Caco-2 (cell line): ENCODE measurements around the genes TBC1D16 and RPTOR.

- PRO-cap, result bidirectional peak, plus-strand start at chr17:80036008, minus-strand start at chr17:80035872
- RRBS, result 2% methylated on average over 15 of the region's 32 CpGs
Measured at GRCh38 chr17:80035745-80035925, at the start of gene TBC1D16. Gene TBC1D16 (minus strand): TSS chr17:80035872.

- PRO-cap, result no peak
- RRBS, result no CpG with 5 or more reads among the region's 26 CpGs
Measured at GRCh38 chr17:80064072-80064757, 27.8 kb downstream of the CCDC40 start.

DNA sequence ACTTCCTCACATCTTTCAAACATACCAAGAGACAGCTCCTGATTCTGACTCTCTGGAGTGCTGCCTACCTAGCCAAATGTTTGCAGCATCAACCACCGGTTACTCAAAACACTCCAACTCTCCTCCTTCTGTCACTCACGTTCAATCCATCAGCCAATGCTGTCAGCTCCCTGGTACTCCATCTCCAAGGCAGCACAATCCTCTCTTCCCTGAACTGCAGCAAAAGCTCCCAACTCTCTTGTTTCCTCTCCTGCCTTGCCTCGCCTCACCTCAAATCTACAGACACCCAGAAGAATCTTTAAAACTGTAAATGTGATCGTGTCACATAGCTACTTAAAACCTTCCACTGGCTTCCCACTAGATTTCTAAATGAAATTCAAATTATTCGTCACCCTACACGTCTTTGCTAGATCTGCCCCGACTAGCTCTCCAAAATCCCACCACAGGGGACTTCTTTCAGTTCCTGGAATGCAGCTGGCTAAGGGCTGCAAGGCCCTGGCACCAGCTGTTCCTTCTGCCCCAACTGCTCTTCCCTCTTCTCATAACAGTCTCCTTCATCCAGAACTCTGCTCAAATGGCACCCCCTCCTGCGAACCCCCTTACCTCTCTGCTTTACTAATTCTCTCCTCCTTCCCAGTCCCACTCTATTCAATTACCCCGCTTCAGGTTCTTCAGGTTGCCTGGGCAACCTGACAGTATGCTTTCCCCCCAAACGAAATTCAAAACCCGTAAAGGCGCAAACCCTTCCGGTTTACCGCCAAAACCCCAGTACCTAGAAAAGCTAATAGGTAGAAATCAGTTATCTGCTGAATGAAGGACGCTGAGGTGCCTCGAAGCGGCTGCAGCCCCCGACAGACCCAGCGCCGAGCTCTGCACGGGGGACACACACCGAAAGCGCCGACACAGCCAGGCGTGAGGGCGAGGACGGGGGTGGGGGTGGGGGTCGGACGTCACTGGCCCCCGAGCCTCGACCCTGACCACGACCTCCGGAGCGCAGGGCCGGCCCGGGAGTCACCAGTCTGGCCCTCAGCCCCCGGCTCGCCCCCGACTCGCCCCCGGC, 892 bp downstream of the EIF4A3 start:
- PRO-cap, result no peak
- RRBS, result no CpG with 5 or more reads among the region's 41 CpGs

DNA sequence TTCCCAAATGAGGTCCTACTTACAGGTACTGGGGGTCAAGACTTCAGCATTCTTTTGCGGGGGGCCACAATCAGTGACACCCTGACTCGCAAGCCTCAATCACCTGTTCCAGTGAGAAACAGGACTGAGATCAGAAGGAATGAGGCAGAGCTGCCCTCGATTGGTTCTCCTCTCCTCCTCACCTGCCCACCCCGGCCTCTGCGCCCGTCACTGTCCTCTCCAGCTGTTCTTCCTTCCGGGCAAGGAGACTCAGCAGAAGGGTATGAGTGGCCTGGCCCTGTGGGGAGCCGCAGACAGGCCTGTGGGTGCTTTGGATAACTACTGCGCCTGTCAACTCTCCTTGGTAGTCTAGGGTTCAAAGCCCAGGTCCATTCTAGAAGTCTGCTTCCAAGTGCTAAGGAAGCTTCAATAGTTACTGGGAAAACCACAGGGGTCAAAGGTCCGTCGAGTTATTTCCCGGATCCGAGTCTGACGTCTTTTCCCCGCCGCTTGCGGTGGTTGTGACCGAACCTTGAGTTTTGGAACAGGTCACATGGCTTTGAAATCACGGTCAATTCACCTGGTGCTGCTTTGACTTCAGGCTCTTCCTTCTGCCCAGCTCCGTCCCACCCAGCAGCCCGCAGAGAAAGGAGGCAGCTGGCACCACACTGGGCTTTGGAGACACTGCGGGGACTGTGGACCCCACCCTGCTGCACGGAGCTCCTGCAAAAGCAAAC, 8.3 kb downstream of the CARD14 start:
- PRO-cap, result no peak
- RRBS, result 93% methylated on average over 2 of the region's 23 CpGs

- PRO-cap, result bidirectional peak, plus-strand start at chr17:80221023, minus-strand start at chr17:80220923
- RRBS, result 3% methylated on average over 26 of the region's 58 CpGs
Measured at GRCh38 chr17:80220592-80221240, 489 bp downstream of the SLC26A11 start.

DNA sequence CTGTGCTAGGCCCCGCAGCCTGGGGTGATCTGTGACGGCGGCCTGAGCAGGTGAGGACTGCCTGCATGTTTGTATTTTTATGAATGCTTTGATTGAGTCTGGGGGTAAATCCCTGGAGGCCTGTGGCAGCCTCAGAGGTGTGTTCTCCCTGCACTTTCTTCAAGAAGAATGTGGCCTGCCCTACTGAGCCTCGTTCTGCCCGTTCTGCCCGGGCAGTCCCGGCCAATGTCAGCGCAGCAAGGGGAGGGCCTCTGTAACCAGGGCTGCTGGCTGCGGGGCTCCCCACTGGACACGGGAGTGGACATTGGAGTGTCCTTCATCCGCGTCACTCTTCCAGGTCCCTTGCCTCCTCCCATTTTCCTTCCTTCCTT, 6.8 kb upstream of the RNF213 start:
- PRO-cap, result no peak
- RRBS, result no CpG with 5 or more reads among the region's 12 CpGs

DNA sequence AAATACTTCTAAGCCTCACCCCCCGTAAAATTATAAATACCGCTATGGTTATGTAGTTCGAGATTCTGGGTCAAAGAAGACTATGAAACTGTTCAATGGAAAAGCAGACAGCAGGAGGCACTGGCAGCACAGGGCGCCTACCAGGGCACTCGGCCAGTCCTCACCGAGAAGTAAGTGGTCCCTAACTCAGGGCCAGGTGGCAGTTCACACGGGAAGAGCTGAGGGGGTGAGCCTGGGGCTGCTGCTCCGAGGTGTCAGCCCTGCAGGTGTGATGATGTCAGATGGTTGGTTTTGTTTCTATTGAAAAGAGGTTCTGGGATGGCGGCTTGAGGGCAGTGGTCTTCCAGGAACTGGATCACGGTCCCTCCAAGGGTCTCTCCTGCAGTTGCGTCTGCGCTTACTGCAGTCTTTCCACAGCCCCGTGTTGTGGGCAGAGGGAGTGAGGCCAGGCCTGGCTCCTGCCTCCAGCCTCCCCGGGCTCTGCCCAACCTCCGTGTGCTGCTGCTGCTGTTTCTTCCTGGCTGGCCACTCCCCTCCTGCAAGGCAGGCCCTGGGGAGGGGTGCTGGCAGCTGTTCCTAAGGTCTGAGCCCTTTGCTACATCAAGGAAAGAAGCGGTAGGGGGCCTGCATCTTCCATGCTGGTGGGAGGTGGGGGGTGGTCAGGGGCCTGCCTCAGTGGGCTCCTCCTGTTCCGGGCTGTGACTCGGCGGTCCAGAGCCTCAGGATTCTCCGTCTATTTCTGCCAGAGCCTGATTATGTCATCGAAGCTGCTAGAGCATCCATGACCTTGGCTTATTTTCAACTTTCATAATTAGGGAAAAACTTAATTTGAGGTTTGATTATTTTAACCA, 22.6 kb downstream of the RNF213 start:
- PRO-cap, result no peak
- RRBS, result no CpG with 5 or more reads among the region's 21 CpGs

DNA sequence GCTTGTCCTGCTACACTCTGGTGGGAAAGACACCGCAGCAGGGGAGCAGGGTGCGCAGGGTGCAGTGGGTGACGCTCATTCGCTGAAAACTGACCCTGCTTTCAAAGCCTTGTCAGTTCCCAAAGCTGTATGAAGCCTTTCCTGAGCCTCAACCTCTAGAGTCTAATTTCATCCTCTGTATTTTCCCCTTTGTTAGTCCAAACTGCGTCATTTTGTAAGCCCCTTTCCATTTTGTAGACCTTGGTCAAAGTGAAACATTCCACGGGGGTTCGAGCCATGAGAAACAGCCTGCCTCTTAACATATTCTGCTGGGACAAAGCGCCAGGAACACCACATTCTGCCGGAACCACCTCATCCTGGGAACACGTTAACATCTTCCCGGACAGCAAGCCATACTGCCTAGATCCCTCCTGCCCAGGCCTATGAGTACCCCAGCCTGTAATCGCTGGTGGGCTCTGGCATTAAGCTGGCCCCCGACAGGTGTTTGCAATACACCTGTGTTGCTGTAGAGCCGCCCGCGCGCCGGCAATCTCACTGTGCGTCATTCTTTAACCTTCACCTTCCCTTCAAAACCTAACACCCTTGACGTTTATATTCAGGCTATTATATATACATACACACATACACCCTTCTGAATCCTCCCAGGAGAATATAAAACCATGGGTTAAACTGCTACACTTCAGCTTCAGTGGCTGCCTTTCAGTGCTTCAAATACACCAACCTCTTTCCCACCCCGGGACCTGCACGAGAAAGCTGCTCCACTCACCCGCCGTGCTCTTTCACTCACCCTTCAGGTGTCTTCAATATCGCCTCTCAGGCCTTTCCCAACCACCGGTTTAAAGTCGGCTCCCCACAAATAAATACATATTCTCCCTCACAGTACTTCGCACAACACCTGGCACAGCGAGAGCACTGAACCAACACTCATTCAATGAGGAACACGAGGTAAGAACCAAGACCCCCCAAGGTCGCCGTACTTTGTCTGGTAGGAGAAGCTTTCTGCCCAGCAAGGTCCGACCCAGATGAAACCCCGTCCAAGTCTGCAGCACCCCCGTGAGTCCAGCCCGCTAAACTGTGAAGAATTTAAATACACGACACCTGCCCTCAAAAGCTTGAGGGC, 1.1 kb upstream of the ENDOV start:
- PRO-cap, result no peak
- RRBS, result 28% methylated on average over 12 of the region's 37 CpGs

- PRO-cap, result no peak
- RRBS, result 94% methylated on average over 3 of the region's 8 CpGs
Measured at GRCh38 chr17:80456449-80456780, 20.0 kb downstream of the NPTX1 start.

DNA sequence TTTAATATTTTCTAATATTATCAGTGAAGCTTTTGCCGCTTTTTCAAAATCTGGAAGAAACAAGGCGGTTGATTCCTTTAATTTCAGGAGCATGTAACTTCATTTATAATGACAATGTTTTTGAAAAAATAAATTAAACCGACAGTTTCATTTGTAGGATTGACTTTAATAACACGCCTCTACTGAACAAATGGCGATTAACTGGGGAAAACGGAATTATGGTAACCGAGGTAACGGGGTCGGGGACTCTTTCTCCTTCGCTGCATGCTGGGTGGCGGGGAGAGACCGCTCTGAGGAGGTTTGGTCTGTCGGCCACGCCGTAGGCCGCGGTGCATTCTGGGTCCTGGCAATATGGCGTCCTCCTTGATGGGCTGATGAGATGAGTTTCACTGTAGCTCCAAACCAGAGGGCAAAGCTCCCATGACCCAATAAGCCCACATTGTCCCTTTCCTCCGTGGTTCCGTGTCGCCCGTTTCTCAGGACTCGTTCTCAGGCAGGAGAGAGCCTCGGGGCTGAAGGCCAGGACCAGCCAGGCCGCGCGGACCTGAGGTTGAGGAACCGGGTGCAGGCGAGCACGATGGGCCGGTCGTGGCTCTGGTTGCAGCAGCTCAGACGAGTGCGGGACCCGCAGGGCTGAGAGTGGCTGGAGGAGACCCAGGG, at the start of gene RPTOR:
Gene RPTOR (plus strand): TSS at position 341 of the 660 bp plus-strand sequence.
- PRO-cap, result bidirectional peak, plus-strand start at position 349 of the sequence, minus-strand start at position 292 of the sequence
- RRBS, result 4% methylated on average over 3 of the region's 35 CpGs

DNA sequence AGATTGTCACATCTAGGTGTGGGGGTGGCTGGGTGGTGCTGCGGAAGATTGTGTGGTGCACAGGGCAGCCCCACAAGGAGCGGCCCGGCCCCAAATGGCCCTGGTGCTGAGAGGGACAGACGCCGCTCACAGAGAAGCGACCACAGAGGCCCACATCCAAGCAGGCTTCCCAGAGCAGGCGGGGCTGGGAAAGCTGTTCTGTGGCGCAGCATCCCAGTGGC, 181.2 kb downstream of the RPTOR start:
- PRO-cap, result no peak
- RRBS, result no CpG with 5 or more reads among the region's 8 CpGs

GRCh38 chr17:80750932-80751438, 206.3 kb downstream of the RPTOR start:
- PRO-cap, result no peak
- RRBS, result no CpG with 5 or more reads among the region's 14 CpGs

DNA sequence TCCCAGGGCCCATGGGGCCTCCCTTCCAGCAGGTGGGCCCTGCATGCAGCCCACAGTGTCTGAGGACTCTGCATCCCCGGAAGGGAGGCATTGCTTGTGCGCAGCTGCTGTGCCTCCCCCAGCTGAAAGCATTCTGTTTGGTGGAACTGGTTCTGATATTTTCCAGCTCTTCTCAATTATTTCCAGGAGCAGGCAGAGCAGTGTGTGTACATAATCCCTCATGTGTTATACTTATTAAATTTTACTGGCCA, 207.6 kb downstream of the RPTOR start:
- PRO-cap, result no peak
- RRBS, result no CpG with 5 or more reads among the region's 2 CpGs

DNA sequence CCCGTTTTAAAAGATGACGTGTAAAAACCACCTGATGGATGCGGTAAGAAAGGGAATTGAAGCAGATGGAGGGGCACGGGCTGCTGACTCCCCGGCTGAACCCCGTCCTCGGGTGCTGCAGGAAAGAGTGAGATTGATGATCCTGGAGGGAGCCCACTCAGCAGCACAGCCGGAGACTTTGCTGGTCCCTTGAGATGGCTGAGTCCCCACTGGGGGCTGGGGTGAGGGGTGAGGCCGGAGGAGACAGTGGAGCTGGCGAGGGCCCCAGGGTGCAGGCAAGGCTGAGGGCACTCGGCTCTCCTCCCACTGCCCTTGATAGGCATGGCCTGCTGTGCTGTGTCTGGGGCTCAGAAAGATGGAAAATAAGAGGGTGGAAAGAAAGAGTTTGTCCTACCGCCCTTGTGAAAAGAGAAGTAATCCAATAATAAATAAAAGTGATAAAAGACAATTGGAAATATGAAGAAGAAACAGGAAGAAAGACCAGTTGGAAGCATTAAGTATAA, 217.6 kb downstream of the RPTOR start:
- PRO-cap, result no peak
- RRBS, result 97% methylated on average over 5 of the region's 12 CpGs

- PRO-cap, result no peak
- RRBS, result no CpG with 5 or more reads among the region's 20 CpGs
Measured at GRCh38 chr17:80792305-80793066, 199.2 kb upstream of the CHMP6 start.

DNA sequence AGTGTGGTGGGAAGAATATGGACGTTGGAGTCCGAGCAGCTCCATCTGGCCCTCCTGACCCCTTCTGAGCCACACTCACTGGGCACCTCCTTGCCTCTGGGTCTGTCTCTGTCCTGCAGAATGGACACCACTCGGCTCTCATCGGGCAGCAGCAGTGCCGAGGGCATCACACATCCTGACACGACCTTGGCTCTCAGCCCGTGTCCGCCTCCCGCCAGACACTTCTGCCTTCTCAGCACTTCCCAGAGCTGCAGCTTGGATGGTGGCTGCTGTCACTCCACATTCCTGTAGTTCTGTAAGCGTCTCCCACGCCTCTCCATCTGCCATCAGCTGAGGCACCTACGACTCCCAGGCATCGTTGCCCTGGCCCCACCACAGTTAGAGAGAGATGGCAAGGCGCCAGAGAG, 196.0 kb upstream of the CHMP6 start:
- PRO-cap, result no peak
- RRBS, result no CpG with 5 or more reads among the region's 14 CpGs

GRCh38 chr17:80826780-80827553, 164.7 kb upstream of the CHMP6 start:
- PRO-cap, result no peak
- RRBS, result no CpG with 5 or more reads among the region's 26 CpGs

GRCh38 chr17:80846520-80846828, 145.2 kb upstream of the CHMP6 start:
- PRO-cap, result no peak
- RRBS, result 96% methylated on average over 3 of the region's 12 CpGs

DNA sequence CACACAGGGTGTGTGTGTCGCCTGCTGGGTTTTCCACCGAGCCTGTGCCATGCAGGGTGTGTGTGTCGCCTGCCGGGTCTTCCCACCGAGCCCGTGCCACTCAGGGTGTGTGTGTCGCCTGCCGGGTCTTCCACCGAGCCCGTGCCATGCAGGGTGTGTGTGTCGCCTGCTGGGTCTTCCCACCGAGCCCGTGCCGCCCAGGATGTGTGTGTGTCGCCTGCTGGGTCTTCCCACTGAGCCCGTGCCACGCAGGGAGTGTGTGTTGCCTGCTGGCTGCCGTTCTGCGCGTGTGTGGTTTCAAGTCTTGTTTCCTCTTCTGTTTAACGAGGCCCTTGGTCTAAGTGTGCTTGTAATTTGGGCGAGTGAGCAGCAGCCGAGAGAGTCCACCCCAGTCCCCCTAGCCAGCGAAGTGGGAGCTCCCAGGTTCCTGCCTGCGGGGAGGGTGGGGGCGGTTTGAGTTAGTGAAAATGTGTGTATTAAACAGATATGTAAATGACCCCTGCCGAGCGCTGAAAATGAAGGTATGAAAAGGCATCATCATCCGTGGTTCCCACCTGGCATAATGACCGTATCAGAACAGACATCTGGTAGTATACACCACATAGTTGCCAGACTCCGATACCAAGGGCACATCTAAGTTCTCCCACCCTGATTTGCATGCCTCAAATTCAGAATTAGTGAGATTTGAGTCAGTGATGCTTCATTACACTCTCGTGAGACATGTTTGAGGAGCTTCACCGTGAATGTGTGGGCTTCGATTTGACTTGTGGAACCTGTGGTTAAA, 114.6 kb upstream of the CHMP6 start:
- PRO-cap, result no peak
- RRBS, result no CpG with 5 or more reads among the region's 34 CpGs

DNA sequence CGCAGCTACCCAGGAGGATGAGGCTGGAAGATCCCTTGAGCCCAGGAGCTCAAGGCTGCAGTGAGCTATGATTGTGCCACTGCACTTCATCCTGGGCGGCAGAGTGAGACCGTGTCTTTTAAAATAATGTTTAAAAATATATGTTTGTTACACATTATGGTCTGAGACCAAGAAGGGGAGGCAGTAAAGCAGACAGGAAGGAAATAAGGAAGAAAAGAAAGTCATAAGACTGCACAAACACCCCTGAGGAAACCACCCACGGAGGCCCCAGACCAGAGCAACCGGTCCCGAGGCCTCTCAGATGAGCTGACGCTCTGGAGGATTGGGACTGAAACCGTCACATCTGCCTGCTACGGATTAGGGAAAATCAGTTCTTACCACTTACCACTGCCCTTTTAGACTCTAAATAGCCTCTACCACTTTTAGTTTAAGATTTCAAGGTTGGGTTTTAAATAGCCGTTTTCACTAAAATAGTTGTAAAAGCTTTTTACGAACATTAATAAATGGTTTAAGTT, 79.9 kb upstream of the CHMP6 start:
- PRO-cap, result no peak
- RRBS, result no CpG with 5 or more reads among the region's 11 CpGs